ENCODE results near the gene FAM170B.

DNA sequence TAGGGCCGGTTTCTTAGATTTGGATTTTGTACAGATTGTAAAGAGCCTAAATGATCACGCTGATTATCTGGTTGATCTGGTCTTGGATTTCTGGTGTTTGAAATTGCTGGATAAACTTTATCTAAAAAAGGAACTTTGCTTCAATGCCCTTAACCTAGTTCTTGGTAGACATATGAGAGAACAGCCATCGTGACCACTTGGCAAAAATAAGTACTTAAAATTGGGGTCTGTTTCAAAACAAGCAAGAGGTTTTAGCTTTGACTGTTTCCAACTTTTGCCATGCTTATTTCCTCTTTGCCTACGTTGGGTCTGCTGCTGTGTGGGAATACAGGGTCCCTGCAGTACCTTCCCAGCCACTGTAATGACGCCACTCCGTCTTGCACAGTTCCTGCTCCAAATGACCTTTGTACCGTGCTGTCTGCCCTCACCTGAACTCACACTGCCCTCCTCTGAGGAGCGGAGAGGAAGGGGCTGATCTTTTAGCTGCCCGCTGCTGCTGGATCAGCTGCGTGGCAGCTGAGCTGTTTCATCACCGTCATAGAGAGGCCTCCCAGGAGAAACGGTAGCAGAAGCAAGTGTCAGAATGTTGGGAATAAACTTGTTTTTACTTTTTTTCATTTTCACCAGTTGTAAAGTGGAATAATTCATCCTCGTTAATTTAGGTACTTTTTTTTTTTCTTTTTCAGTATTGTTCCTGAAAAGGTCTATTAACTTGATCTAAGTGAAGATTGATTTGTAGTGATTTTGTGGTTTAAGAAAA, 133.2 kb downstream of the MAPK8 start:
- CAGE, long polyA plus RNA, result no peak
- RRBS, result no CpG with 5 or more reads among the region's 13 CpGs

- CAGE, long polyA plus RNA, result no peak
- RRBS, result no CpG with 5 or more reads among the region's 7 CpGs
Measured at GRCh38 chr10:48497193-48497576, 107.7 kb downstream of the ARHGAP22 start.

DNA sequence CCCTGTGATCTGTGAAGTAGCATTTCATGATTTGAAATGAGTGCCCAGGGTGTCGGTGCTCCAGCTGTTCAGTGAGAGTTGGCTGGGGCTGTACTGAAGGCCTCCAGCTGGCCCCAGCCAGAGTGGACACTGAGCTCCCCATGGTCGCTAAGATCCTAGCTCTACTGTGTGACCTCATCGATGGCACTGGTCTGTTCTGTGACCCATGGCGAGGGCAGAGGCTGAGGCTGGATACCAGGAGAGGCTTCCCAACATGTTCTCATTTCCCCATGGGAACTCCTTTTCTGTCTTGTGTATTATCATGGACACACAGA, at the start of gene FAM170B:
FAM170B (minus strand) TSS at position 131 of the 314 bp plus-strand sequence.
- CAGE, long polyA plus RNA, result no peak
- RRBS, result no CpG with 5 or more reads among the region's 4 CpGs

DNA sequence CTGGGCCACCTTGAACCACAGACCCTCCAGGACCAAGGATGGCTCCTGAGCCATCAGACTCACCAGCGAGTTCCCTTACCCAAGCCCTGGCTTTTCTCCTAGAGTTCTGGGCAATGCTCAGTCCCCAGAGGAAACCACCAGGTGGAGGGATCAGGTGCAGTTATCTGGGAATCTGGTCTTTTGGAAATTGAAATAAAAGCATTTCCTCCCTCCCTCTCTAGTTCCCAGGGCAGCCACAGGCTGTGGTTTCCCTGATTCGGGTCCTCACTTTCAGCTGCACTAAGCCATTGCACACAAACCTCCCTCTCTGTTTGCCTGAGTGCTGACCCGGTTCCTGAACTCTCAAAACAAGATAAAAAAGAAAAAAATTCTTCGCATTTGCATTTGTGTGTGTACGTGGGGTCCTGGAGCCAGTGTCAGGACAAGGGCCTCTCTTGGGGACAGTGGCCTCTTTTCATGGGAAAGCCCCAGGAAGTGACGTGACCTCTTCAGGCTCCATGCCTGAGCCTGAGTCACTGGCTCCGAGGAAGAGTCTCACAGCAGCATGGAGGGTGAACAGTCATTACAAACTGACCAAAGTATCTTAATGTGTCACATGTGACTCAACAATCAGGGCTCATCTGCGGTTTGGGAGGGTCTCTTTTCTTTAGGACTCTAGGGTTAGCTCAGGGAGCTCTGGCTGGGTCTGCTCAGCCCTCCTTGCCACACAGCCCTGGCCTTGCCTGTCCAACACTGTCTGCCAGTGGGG, 10.9 kb downstream of the TMEM273 start:
- CAGE, long polyA plus RNA, result no peak
- RRBS, result no CpG with 5 or more reads among the region's 8 CpGs

DNA sequence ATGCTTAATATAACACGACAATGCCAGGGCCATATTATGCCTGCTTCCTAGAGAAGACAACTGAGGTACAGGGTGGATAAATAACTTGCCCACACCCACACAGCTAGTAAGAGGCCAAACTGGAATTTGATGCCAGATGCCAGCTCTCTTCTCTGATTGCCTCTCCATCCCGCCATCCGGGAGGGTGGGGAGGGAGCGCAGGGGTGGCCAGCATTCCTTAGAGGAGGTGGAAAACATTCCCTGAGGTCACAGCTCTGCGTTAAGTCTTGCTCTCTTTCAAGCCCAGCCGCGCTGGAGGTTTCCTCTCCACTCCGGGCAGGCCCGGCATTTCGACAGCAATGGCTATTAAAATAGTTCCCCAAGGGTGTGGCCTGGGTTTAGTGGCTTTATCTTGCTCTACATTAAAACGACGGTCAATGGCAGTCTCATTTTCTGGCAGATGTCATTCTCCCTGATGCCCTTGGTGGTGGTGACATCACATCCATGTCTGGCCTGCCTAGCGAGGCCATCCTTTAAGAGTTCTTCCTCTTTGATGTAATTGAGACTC, 16.1 kb upstream of the C10orf71 start:
- CAGE, long polyA plus RNA, result no peak
- RRBS, result no CpG with 5 or more reads among the region's 13 CpGs

- CAGE, long polyA plus RNA, result no peak
- RRBS, result no CpG with 5 or more reads among the region's 5 CpGs
Measured at GRCh38 chr10:49300436-49300944, 1.5 kb downstream of the C10orf71 start.

GRCh38 chr10:49988502-49988877, 284 bp downstream of the AGAP6 start:
- CAGE, long polyA plus RNA, result no peak
- RRBS, result no CpG with 5 or more reads among the region's 17 CpGs

DNA sequence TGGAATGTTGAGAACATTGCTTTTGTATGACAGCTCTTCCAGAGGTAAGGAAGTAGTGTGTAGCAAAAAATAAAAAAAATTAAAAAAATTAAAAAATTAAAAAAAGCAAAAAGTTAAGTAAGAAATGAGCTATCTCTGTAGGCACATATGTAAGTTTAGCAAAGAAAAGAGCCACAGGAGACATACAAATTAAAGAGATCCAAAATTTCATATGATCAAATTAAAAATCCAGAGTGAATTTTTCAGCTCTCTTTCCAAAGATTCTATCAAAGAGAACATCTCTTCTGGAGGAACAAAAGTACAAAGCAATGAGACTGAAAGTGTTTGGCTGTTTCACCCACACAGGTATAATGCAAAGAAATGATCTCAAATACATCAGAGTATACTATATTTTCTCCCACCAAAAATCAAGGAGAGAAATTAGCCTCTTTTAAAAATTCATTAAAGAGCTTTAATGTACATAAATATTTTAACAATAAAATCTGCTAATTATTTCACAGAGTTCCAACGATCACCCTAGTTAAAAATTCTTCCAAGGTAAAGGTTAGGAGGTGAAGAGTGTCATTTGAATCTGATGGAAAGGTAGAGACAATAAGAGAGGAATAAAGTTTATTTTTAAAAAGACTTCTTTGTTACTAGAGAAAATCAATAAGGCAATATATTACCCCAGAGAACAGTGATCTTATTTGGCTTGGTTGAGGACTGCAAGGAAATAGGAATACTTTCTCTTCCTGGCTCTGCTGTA, 74.9 kb upstream of the ASAH2 start:
- CAGE, long polyA plus RNA, result no peak
- RRBS, result no CpG with 5 or more reads among the region's 1 CpG

- CAGE, long polyA plus RNA, result no peak
- RRBS, result no CpG with 5 or more reads among the region's 8 CpGs
Measured at GRCh38 chr10:50393134-50394264, 142.2 kb upstream of the ASAH2 start.

DNA sequence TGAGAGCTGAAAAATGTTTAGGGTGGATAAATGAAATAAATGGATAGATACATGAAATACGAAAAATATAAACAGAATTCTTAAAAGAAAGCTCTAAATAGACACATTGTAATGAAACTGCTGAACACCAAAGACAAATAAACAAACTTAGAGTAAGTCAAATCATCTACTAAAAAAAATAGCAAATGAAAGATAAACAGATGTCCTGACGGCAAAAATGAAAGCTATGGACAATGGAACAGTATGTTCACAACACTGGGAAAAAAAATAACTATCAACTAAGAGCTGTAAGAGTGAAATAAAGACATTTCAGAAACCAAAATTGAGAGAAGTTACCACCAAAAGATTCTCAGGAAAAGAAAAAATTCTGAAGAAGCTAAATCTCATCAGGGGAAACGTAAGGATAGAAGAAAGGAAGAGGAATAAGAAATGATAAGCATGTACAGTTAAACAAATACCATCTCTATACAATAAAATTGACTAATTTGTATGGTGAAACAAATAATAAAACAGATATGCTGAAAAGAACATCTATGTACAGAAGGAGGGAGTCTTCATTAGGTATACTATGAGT, 106.0 kb downstream of the SGMS1 start:
- CAGE, long polyA plus RNA, result no peak
- RRBS, result no CpG with 5 or more reads among the region's 3 CpGs

DNA sequence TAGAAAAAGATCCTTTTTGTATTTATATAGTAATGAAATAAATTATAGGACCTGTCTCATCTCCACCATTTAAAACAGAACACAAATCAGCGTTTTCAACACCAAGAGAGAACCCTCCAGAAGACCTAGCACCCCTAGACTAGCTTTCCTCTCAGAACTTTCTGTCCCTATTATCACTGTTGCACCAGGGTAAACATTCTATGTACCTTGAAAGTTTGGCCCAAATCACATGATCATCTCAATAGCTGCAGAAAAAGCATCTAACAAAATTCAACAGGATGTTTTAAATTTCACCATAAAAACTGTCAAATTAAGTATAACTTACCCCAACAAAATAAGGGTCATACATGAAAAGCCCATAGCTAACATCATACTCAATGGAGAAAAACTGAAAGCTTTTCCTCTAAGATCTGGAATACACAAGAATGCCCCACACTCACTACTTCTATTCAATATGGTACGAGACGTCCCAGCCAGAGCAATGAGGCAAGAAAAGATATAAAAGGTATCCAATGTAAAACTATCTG, 50.9 kb downstream of the SGMS1 start:
- CAGE, long polyA plus RNA, result no peak
- RRBS, result no CpG with 5 or more reads among the region's 3 CpGs

- CAGE, long polyA plus RNA, result no peak
- RRBS, result no CpG with 5 or more reads among the region's 3 CpGs
Measured at GRCh38 chr10:50993786-50994347, 80.4 kb upstream of the PRKG1 start.

DNA sequence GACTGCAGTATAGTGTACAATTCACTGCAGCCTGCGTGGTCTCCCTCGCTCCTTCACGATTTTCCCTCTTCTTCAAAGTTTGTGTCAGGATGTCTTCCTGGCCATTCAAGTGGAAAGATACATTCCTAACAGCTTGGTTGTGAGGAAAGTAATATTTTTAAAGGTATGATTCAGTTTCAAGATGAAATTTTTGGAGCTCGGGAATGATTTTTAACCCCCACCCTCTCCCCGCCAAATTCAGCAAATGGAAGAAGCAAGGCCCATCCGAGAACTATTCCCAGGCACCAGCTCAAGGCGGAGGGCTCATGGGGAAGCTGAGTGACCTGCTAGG, 1.1 kb upstream of the PRKG1 start:
- CAGE, long polyA plus RNA, result no peak
- RRBS, result no CpG with 5 or more reads among the region's 7 CpGs

DNA sequence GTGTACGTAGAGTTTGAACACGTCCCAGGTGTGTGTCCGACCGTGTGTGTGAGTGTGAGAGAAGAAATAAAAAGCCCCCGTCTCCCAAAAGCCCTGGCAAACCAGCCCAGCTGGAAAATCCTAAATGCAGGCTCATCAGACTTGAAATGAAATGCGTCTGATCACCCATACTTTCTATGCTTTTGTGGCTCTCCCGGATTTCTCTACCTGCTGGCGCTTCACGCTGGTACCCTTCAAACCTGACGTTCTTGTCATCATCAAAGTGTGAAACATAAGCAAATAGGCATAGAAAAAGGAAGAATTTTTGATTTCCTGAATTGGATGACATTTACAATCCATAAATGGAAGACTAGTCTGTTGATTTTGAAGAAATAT, 864 bp downstream of the PRKG1 start:
- CAGE, long polyA plus RNA, result no peak
- RRBS, result no CpG with 5 or more reads among the region's 10 CpGs

DNA sequence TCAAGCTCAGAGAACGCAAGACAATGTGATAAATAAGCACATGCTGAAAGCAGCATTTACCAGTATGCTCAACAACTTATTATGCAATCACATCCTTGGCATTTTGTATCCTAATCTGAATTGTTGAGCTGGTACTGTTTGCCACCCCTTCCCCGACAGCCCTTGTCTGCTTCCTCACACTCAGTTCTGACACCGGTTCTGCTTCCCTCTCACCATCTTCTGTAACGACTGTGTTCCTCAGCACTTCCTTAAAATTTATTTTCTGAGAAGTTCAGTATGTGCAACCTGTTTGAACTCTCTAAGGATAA, 6.3 kb downstream of the PRKG1 start:
- CAGE, long polyA plus RNA, result no peak
- RRBS, result no CpG with 5 or more reads among the region's 4 CpGs

- CAGE, long polyA plus RNA, result no peak
- RRBS, result no CpG with 5 or more reads among the region's 1 CpG
Measured at GRCh38 chr10:51190051-51190576, 115.8 kb downstream of the PRKG1 start.

DNA sequence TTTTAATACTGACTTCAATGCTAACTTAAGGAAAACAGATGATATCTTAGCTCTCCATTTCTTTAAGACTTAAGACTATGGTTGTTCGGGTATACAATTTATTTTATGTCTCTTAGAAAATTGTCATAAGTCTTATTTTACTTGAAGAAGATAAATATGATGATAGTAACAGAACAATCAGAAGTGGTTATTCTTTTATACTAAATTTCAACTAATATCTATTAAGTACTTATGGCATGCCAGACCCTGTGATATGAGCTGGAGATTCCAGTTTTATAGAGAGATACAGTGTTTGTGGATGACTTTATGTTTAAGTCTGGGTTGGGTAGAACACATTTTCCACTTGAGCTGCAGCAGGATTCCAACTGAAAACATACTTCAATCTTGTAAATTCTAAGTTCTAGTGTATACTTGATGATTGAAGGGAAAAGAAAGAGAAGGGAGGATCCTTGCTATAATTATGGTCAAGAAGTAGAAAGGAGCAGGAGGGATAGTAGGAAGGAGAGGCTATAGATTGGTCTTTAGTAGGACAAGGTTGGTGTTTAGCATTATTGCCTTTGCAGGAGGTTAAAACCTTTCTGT, 121.4 kb downstream of the PRKG1 start:
- CAGE, long polyA plus RNA, result no peak
- RRBS, result no CpG with 5 or more reads among the region's 1 CpG

DNA sequence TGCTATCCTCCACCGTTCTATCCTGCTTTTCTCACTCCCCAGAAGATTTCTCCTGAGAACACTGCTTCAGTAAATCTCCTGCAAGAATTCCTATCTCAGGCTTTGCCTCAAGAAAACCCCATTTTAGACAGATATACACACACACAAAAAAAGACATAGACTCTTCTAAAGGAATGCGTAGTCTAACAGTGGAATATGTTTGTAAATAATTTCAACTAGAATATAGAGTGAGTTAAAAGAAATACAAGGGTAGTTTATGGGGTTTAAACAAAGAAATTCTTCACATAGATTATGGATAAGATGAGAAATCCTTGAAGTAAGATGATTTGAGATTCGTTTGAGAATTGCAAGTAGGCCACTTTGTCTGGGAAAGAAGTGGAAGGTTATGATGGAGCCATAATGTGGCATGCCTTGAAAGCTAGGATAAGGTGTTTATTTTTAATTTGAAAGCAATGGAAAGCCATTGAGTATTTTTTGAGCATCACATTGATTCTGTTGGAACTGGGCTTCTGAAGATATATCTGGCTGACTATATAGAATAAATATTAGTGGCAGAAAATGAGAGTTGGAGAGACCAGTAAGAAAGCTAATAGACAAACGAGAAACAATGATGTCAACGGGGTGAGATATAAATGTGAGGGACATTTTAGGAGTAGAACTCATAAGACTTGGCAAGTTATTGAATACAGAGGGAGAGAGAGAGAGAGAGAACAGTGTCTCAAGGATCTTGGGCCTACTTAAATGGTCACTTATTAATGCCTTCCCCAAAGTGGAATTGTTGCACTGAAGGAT, 128.3 kb downstream of the PRKG1 start:
- CAGE, long polyA plus RNA, result no peak
- RRBS, result no CpG with 5 or more reads among the region's 5 CpGs

GRCh38 chr10:51232586-51233198, 158.4 kb downstream of the PRKG1 start:
- CAGE, long polyA plus RNA, result no peak
- RRBS, result no CpG with 5 or more reads among the region's 2 CpGs

DNA sequence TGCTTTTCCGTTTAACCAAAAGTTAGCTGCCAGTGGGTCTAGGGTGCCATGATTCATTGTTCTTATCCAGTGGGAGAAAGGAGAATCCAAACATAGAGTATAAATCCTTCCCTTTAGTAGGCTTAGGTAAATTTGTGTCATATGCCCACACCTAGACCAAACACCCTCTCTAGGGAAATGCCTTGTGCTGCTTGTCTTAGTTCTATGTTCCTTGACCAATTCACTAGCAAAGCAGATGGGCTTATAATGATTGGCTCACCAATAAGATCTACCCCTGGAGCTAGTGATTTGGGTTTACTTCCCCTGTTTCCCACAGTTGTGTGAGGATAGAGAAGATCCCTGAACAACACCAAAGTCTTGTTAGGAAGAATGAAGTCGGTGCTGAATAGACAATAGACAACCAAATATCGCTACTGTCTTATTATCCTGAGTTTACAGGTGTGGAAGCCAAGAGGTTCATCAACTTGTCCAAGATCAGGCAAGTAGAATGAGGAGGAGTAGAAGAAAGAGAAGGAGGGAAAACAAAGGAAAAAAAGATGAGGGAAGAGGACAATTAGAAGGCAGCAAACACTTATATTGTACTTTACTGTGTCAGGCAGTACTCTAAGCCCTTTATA, 308.6 kb downstream of the PRKG1 start:
- CAGE, long polyA plus RNA, result no peak
- RRBS, result no CpG with 5 or more reads among the region's 3 CpGs